Right common carotid artery plus branches (tissue), 1 donor: ENCODE measurements around a stretch of chr17.

GRCh38 chr17:31491807-31492195 lies 100.3 kb downstream of the RAB11FIP4 start:
- PRO-cap, result no peak

DNA sequence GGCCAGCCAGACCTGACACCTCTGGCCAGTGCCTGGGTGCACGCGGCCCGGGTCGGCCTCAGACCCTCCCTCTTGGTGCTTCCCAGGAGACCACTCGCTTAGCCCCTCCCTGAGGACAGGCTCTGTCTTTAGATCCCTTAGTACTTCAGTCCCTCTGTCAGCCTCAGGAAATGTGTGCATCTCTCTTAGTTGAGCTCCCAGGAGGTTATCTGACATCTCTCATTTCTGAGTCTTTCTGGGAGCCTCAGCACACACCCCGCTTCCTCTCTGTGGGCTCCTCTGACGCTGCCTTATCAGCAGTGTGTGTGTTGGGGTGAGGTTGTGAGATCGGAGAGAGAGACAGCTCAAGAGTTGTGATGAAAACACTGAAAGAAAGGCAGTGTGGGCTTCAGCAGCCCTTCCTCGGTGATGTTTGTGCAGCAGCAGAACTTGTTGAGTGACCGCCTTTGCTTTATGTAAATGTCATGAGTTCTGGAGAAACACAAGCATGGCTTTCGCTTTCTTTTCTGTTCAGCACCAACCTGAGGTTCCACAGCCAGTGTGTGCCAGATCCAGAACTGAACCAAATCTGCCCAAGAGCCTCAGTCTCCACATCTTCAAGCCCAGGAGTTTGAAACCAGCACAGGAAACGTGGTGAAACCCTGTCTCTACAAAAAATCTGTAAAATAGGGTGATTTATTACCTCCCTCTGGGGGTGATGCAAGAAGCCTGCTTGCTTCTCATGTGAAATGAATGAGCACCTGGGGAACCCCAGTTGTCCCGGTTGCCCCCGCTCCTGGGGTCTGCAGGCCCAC lies 117.3 kb downstream of the RAB11FIP4 start:
- PRO-cap, result no peak

DNA sequence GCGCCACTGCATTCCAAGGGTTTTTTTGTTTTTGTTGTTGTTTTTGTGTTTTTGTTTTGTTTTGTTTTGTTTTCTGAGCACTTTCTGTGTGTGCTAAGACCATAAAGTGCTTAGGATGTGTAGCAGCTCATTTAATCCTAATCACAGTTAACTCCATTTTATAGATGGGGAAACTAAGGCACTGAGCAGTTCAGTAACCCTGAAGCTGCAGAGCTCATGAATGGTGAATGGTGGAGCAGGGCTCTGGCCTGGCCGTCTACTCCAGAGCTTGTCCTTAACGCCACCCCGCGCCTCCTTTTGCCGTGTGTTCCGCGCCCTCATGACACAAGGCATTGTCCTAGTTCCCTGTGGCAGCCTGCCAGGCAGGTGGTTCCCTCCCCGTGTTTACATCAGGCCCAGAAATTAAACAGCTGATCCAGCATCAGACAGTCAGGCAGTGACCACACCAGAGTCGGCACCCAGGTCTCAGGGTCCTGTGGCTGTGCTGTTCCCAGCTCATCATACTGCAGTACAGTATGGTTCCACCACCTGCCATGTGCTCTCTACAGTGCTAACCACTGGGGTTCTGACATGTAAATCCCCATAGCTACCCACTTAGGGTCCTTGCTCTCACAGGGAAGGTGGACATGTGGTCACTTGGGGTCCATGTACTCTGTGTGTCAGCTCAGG lies 119.6 kb downstream of the RAB11FIP4 start:
- PRO-cap, result no peak

GRCh38 chr17:31537585-31538532 lies 146.4 kb downstream of the RAB11FIP4 start:
- PRO-cap, result no peak

GRCh38 chr17:31558518-31559459 lies 167.3 kb downstream of the RAB11FIP4 start:
- PRO-cap, result unidirectional peak, plus-strand start at chr17:31558939; unidirectional peak, plus-strand start at chr17:31558988; bidirectional peak, plus-strand start at chr17:31559224, minus-strand start at chr17:31559083

GRCh38 chr17:31916669-31917736 lies 15.5 kb upstream of the UTP6 start:
- PRO-cap, result no peak

DNA sequence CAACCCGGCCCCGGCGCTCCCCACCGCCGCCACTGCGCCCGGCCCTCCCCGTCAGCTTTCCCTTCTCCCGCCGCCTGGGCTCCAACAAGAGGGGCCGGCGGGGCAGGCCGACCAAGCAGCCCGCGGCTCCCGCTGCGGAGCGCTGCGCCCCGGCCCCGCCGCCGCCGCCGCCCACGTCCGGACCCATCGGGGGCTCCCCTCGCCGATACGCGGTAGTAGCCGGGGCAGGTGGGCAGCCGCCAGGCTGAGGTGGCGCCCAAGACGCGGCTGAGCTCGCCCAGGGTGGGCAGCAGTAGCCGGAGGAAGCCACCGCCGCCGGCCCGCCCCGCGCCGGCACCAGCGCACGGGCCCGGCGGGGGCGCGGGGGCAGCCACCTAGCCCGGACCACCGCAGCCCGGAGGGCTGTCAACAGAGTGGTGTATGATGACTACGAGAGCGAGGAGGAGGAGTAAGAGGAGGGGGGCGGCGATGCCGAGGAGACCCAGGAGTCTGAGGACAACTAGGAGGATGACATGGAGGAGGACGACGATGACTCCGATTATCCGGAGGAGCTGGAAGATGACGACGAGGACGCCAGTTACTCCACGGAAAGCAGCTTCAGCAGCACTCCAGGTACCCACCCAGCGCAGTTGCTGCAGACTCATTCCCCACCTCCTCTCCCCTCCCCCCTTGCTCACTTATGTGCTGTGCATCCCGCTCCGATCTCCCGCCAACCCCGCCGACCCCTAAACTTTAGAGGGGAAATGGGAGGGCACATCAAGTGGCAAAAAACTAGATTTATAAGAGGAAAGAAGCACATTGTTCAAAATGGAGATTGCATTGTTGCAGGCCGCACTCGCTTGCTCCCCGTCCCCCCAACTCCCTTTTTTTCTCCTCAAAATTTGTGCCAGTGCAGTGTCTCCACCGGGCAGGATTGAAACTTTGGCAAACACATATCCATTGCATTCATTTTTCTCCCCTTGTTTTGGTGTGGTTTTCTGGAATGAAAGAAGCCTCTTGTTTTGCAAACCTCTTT lies 645 bp downstream of the LRRC37B start:
- PRO-cap, result no peak

DNA sequence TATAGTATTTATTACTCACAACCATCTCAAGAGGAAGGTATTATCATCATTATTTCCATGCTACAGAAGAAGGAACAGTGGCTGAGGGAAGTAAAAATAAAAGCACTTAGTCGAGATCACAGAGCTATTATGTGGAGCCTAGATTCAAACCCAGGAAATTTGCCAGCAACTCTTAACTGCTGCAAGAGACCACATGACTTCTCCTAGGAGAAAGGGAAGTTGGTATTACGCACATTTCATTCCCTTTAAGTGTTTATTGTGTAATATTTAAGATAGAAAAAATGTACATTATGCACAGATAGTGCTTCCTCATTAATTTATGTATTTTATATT lies 1.0 kb upstream of the RHOT1 start:
- PRO-cap, result no peak

GRCh38 chr17:32152132-32152615 lies 9.9 kb downstream of the RHOT1 start:
- PRO-cap, result no peak

DNA sequence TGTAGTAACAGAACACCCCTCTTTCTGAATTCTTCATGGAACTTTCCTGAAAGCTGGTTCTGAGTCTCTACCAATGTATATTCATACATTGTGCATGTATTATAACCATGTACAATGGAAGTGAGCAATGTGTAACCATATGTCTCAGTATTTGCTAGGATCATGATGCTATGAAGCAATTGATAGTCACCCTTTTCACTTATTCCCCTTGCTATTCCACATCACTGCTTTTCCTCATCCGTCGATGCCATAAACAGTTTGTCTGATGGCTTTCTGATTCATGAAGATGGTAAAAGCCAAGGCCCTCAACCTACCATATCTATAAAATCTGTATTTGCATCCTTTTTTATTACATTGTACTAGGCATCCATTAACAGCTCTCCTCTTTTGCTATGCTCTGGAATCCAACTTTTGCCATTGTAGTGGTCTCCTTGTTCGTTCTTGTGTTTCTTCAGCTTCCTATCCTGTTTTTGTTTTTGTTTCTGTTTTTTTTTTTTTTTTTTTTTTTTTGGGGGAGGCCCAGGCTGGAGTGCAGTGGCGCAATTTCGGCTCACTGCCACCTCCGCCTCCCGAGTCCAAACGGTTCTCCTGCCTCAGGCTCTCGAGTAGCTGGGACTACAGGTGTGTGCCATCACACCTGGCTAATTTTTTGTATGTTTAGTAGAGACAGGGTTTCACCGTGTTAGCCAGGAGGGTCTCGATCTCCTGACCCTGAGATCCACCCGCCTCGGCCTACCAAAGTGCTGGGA lies 34.5 kb downstream of the ZNF207 start:
- PRO-cap, result no peak

- PRO-cap, result no peak
Observed at GRCh38 chr17:32393618-32393945, 43.6 kb downstream of the ZNF207 start.

DNA sequence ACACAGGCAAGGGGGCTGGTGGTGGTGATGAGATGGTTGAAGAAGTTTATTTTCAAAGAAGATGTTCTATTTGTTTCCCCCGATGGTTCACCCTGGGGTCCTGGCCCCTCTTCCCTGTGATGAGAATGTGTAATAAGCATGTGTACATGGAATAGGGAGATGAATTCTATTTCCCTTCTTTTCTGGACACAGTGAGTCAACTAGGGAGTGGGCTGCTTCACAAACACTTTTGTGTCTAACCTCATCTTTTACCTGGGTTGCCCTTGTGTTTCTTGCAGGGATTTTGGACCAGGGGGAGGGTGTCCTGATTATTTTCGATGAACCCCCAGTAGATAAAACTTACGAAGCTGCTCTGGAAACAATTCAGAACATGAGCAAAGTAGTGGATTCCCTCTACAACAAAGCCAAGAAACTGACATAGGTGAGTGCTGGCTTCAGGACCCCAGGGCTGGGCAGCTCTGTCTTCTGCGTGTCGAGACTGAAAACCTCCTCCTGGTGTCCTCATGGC lies 6.5 kb upstream of the CDK5R1 start:
- PRO-cap, result no peak

- PRO-cap, result no peak
Observed at GRCh38 chr17:32481486-32482386, 5.1 kb upstream of the CDK5R1 start.

- PRO-cap, result no peak
Observed at GRCh38 chr17:32523172-32523781, 36.5 kb downstream of the CDK5R1 start.

- PRO-cap, result no peak
Observed at GRCh38 chr17:32772848-32773740, 103.8 kb downstream of the MYO1D start.

DNA sequence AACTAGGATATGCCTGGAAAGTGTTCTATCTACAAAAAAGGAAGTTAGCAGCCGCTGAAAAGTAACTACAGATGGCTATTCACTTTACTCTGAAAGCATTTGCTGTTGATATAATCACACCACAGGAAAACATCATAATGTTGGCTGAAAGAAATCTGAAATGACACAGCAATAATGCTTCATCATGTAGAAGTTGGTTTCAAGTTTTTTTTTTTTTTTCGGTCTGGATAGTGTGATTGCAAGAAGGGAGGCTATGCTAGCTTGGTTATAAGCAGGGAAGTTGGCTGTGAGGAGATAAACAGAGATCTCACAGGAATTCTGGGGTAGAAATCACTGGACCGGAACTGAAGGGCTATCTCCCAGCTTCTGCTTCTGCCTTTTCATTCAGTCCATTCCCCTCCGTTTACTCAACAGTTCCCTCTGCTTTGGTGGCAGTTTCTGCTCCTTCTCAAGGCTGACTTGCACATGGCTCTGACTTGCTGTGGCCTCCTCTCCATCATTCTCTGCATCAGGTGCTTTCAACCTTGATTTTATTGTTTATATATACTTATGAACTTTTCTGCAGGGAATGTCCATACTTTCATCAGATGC lies 57.8 kb downstream of the MYO1D start:
- PRO-cap, result no peak

DNA sequence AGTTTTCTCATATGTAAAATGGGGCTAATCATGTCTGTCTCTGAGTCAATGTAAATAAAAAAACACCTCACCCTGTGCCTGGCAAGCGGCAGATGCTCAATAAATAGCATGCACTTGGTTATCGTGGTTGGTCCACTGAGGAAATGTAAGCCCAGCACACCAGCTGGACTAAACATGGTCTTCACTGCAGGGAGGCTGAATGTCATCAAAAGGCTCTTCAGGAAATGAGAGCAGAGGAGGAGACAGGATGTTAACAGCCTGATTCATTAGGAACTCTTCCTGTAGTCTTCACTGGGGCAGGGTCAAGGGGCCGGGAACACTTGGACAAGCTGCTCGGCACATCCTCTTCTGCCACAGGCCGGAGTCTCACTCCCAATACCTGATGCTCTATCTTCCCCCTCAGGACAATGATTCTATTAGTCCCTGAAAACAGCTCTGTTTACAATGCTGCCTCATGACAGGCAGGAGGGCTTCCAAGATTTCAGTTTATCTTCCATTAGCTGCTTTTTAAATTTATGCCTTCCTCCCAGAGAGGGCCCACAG lies 213.7 kb upstream of the ASIC2 start:
- PRO-cap, result no peak

DNA sequence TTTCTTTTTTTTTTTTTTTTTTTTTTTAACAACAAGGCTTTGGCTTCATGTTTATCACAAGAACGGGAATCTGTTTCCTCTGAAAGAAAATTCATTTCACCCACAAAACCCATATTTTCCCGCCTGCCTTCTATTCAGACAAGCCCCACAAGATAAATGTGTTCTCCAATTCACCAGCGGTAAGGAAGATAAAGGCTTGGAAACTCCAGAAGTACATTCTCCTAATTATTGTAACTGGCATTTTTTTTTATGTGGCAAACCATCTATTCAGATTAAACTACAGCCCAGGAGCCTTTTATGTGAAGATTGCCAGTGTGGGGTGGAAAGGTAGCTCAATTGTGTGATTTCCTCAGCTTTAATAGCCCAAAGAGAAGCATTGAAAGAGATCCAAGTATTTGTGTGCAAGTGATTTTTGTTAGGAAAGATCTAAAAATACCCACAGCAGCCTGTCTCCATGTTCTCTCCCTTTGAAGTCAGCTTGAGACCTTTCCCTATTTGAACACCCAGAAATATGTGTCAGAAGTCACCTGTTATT lies 451.4 kb upstream of the CCL2 start:
- PRO-cap, result no peak

DNA sequence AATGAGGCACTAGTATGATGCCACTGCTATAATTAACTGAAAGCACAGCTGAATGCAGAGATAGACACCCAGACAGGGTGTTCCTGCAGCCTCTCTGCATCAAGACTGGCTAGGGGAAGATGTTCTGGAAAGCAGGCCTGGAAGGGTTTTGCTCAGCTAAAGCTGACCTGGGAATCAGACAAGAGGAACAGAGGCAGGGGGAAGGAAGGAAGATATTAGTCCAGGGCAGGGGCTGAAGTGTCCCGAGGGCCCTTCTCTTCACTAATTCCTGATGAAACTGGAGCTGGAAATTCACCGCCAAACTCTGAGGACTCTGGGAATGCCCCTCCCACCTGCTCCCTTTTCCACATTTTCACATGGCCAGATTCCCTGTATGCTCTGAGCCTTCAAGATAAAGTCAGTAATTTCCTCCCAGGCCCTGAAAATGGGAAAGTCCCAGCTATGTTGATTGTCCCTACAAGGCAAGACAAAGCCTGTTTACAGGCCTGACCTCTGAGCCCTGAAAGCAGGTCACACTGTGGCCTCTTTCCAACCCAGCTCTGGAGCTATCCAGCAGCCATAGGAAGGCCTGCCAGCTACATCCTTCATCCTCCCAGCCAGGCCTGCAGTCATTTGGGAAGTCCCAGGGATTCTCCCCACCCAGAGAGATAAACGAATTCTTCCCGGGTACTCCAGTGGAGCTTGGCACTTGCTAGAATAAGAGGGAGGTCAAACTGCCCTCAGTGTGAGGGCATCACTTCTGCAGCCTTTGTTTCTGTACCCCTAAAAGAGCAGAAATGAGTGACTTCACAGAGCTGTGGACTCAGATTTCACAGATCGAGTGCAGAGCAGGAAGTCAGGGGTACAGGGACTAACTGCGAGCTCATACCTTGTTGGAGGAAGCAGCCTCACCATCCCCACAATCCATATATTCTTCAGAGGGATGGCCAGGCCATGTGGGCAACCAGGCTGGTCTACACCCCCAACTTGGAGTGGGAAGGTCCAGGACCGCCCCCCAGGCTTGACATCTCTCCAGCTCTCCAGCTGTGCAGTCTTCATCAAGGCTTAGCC lies 19.6 kb upstream of the CCL2 start:
- PRO-cap, result no peak

- PRO-cap, result no peak
Observed at GRCh38 chr17:34242512-34243134, 12.5 kb upstream of the CCL2 start.